ENCODE measurements around the genes ANP32E and TARS2.

DNA sequence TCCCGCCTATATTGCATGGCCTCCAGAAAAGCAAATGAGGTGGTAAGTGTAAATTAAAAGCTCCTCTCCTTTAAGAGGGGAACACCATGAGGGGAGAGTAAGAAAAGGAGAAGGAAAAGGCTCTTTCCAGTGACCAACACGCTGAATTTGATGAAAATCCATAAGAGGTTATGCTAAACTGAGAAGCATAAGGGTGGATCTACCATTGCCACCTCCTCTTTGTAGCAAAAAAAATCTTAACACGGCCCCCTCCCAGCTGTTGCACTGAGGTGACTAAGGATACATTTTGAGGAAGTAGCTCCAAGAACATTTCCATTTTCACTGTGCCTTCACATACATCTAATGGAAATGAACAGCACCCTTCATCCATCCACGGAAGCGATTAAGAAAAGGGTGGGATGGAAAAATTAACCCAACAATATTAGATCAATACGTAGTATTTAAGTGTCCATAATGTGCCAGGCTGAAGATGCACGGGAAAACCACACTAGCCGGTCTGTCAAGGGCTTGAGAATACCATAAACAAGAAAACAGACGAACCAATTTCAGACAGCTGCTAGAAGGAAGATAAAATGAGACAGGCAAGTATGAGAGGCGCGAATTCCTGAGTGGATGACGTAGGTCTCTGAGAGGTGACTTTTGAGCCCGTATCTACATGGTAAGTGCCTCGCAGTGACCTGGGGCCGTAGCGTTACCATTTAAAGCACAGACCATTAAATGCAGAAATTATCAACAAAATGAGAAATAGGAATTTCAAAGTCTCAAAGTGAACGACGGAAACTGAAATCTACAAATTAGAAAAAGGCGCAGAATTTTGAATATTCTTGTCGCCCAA, 1.4 kb downstream of the H2BC21 start:
- PRO-cap, 6 experiments = peak in 3 of 6 experiments; most common plus-strand start position 661 of the sequence (in 1); most common minus-strand start position 381 of the sequence (in 1)
- RAMPAGE, long total RNA, 2 experiments = no peak in any of the 2 experiments
- RRBS = no CpG with 5 or more reads among the region's 20 CpGs

GRCh38 chr1:149944280-149945619, 8.1 kb upstream of the MTMR11 start:
- PRO-cap, 6 experiments = no peak in any of the 6 experiments
- RAMPAGE, long total RNA, 2 experiments = no peak in any of the 2 experiments
- RRBS = 69% methylated on average over 2 of the region's 20 CpGs

GRCh38 chr1:150020707-150021191, 10.2 kb upstream of the OTUD7B start:
- PRO-cap, 6 experiments = no peak in any of the 6 experiments
- RAMPAGE, long total RNA, 2 experiments = no peak in any of the 2 experiments
- RRBS = no CpG with 5 or more reads among the region's 3 CpGs

- PRO-cap, 6 experiments = no peak in any of the 6 experiments
- RAMPAGE, long total RNA, 2 experiments = no peak in any of the 2 experiments
- RRBS = no CpG with 5 or more reads among the region's 2 CpGs
Measured at GRCh38 chr1:150066569-150066854, 1.1 kb upstream of the VPS45 start.

- PRO-cap, 6 experiments = no peak in any of the 6 experiments
- RAMPAGE, long total RNA, 2 experiments = no peak in any of the 2 experiments
- RRBS = no CpG with 5 or more reads among the region's 3 CpGs
Measured at GRCh38 chr1:150109508-150109974, 40.2 kb upstream of the PLEKHO1 start.

DNA sequence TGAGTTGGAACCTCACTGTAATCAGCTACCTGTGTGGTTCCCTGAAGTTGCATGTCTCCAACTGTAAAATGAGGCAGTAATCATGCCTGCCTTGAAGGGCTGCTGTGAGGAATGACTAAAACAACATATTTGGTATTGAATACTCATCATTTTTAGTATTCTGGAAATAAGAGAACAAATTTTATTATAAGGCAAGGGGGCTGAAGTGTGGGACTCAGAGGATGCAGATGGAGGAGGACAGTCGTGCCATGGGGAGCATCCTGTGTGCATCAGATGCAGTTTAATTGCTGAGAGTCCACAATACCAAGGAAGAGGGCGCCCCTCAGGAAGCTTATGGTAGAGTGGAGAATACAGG, 8.2 kb downstream of the PLEKHO1 start:
- PRO-cap, 6 experiments = no peak in any of the 6 experiments
- RAMPAGE, long total RNA, 2 experiments = no peak in any of the 2 experiments
- RRBS = no CpG with 5 or more reads among the region's 2 CpGs

DNA sequence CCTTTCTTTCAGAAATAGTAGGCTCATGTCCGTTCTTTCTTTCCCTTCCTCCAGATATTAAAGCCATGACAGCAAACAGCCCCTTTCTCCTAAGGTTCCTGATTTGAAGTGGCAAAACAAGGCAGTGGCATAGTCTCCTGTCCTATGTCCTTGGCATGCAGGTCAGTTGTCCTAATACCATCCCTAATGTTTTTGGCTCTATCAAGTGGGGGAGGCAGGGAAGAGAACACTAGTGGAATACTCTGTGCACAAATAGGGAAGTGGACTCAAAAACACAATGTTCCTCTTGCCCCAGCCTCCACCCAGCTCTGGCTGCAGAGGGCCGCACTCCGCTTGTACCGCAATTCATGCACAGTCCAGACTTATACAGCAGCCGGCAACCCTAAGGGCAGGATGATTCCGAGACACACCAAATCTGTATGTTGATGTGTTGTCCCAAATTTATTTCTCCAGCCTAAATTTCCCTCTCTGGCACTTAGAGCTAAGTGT, 14.5 kb downstream of the PLEKHO1 start:
- PRO-cap, 6 experiments = no peak in any of the 6 experiments
- RAMPAGE, long total RNA, 2 experiments = no peak in any of the 2 experiments
- RRBS = no CpG with 5 or more reads among the region's 6 CpGs

DNA sequence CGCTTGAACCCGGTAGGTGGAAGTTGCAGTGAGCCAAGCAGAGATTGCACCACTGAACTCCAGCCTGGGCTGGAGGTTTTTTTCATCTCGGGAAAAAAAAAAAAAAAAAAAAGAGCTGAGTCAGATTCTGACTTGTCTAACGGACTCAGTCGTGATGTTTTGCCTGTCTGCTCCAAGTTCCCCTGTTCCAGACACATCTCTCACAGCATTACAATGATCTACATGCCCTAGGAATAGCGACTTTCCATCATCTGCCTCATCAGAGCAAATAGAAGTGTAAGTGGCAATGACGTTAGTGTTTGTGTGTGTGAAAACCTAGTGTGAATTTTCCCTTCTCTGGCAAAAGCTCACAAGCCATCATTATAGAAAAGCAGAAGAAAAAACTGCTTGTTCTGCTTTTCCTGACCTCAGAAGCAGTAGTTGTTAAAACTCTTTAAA, 37.1 kb downstream of the PLEKHO1 start:
- PRO-cap, 6 experiments = no peak in any of the 6 experiments
- RAMPAGE, long total RNA, 2 experiments = no peak in any of the 2 experiments
- RRBS = no CpG with 5 or more reads among the region's 7 CpGs

- PRO-cap, 6 experiments = no peak in any of the 6 experiments
- RAMPAGE, long total RNA, 2 experiments = start-site peak on the minus strand in 1 of 2 experiments, at chr1:150231820-150231857 at its widest, 17 reads per replicate
- RRBS = no CpG with 5 or more reads among the region's 5 CpGs
Measured at GRCh38 chr1:150231690-150231923, 4.3 kb downstream of the ANP32E start.

- PRO-cap, 6 experiments = peak in 6 of 6 experiments; most common plus-strand start chr1:150236291 (in 1); most common minus-strand start chr1:150236112 (in 6)
- RAMPAGE, long total RNA, 2 experiments = start-site peak on the minus strand in 2 of 2 experiments, at chr1:150235970-150236167 at its widest, 21 to 77 reads per replicate
- RRBS = 0% methylated on average over 2 of the region's 42 CpGs
Measured at GRCh38 chr1:150235584-150236866, at the start of gene ANP32E. ANP32E (minus strand) TSS chr1:150236112.

DNA sequence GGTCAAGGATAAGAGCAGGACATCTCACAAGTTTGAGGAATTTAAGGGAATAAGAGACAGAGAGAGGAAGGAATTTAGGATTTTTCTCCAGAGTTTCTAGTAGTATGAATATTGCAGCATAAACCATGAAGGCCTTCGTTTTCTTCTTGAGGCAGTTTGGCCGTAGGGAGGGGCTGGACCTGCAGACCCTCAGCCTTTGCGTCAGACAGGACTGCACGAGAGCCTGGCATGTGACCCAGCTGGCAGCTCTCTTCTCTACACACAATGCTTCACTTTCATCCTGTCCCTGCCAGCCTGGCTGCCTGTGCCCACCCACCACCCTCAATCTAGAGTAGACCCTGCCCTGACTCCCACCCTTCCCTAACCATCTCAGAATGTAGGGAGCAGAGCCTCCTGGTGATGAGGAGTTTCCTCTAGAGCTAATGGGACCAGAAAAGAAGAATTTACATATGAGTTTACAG, 1.6 kb downstream of the CA14 start:
- PRO-cap, 6 experiments = peak in 2 of 6 experiments; most common plus-strand start position 278 of the sequence (in 2)
- RAMPAGE, long total RNA, 2 experiments = no peak in any of the 2 experiments
- RRBS = no CpG with 5 or more reads among the region's 4 CpGs

- PRO-cap, 6 experiments = no peak in any of the 6 experiments
- RAMPAGE, long total RNA, 2 experiments = no peak in any of the 2 experiments
- RRBS = no CpG with 5 or more reads among the region's 11 CpGs
Measured at GRCh38 chr1:150301917-150302992, 8.6 kb downstream of the MRPS21 start.

GRCh38 chr1:150486822-150487773, at the start of gene TARS2:
TARS2 (plus strand) TSS chr1:150487419.
- PRO-cap, 6 experiments = peak in 6 of 6 experiments; most common plus-strand start chr1:150487411 (in 2); most common minus-strand start chr1:150487275 (in 3)
- RAMPAGE, long total RNA, 2 experiments = start-site peak on the plus strand in 2 of 2 experiments, at chr1:150487429-150487444 at its widest, 86 to 144 reads per replicate
- RRBS = 40% methylated on average over 1 of the region's 36 CpGs

DNA sequence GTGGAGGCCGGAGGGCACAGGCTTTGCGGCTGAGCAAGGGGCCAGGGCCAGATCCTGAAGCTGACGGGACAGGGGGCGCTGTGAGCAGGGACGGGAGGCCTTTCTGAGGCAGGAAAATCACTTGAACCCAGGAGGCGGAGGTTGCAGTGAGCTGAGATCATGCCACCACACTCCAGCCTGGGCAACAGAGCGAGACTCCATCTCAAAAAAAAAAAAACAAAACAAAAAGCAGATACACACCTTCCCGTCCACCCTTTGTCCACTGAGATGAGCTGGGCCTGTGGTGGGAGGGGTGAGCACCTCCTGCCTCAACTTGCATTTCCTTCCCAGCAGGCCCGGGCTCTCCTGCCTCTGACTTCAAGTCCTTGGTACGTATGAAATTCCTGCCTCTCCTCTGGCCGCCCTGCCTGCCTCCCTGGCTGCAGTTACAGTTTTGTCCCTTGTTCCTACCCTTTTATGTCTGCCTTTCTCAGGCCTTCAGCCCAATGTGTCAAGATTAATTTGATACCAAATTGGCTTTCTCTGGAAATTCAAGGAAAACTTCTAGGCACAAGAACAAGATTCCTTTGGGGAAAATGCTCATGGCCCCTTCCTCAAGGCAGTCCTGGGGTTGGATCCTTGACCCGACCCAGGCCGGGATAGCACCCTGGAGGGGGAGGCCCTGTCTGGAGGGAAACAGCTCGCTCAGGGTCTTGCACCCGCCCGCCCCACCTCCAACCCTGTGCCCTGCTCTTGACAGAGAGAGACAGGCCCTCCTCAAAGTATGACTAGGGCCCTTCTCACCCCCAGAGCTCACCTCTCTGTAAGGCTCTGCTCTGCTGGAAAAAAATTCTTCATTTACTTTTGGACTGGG, 11.2 kb upstream of the ADAMTSL4 start:
- PRO-cap, 6 experiments = no peak in any of the 6 experiments
- RAMPAGE, long total RNA, 2 experiments = no peak in any of the 2 experiments
- RRBS = no CpG with 5 or more reads among the region's 16 CpGs

- PRO-cap, 6 experiments = peak in 1 of 6 experiments; most common minus-strand start chr1:150556788 (in 1)
- RAMPAGE, long total RNA, 2 experiments = no peak in any of the 2 experiments
- RRBS = 14% methylated on average over 1 of the region's 36 CpGs
Measured at GRCh38 chr1:150556551-150557534, 7.6 kb downstream of the ADAMTSL4 start.

DNA sequence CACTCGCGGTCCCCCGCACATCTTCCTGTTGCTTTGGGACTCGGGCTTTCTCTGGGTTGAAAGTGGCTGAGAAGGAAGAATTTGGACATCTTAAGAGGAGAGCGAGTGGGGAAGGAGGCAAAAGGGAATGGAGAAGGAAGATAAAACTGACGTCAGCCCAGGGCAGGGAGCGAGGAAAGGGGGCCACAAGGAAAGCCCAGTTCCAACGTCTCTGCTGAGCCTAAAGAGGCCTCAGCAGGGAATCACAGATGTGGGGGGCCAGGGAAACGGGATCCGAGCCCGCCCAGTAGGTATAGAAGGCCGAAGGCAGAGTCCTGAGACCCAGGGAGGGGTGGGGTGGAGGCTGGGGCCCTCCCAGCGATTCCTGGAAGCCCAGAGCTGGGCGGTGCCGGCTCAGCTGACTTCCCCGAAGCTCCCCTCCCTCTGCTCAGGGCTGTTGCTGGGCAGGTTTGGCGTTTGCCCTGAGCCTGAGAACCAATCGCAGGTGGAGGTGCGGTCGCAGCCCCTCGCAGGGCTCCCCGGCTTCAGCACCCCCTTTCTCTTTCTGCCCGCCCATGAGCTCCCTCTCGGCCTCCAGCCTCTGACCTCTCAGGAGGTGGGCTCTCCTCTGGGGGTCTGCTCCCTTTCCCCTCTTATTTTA, 12.7 kb downstream of the ADAMTSL4 start:
- PRO-cap, 6 experiments = peak in 6 of 6 experiments; most common plus-strand start position 471 of the sequence (in 2); most common minus-strand start position 316 of the sequence (in 6)
- RAMPAGE, long total RNA, 2 experiments = no peak in any of the 2 experiments
- RRBS = no CpG with 5 or more reads among the region's 24 CpGs

GRCh38 chr1:150563228-150564060, 14.2 kb downstream of the ADAMTSL4 start:
- PRO-cap, 6 experiments = peak in 1 of 6 experiments; most common plus-strand start chr1:150563921 (in 1)
- RAMPAGE, long total RNA, 2 experiments = no peak in any of the 2 experiments
- RRBS = no CpG with 5 or more reads among the region's 4 CpGs

- PRO-cap, 6 experiments = peak in 2 of 6 experiments; most common plus-strand start chr1:150564136 (in 1); most common minus-strand start chr1:150564114 (in 2)
- RAMPAGE, long total RNA, 2 experiments = no peak in any of the 2 experiments
- RRBS = no CpG with 5 or more reads among the region's 4 CpGs
Measured at GRCh38 chr1:150564061-150564671, 15.0 kb downstream of the ADAMTSL4 start.

DNA sequence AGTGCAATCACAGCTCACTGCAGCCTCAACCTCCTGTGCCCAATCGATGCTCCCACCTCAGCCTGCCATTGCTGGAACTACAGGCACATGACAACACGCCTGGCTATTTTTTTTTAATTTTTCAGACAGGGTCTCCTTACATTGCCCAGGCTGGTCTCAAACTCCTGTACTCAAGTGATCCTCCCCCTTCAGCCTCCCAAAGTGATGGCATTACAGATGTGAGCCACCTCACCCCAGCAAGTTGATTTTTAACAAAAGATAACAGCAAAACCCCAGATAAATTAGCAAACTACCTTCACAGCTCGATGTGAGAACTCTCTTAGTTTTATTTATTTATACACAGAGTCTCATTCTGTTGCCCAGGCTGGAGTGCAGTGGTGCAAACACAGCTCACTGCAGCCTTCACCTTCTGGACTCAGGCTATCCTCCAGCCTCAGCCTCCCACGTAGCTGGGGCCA, 15.3 kb downstream of the ENSA start:
- PRO-cap, 6 experiments = no peak in any of the 6 experiments
- RAMPAGE, long total RNA, 2 experiments = no peak in any of the 2 experiments
- RRBS = no CpG with 5 or more reads among the region's 4 CpGs

DNA sequence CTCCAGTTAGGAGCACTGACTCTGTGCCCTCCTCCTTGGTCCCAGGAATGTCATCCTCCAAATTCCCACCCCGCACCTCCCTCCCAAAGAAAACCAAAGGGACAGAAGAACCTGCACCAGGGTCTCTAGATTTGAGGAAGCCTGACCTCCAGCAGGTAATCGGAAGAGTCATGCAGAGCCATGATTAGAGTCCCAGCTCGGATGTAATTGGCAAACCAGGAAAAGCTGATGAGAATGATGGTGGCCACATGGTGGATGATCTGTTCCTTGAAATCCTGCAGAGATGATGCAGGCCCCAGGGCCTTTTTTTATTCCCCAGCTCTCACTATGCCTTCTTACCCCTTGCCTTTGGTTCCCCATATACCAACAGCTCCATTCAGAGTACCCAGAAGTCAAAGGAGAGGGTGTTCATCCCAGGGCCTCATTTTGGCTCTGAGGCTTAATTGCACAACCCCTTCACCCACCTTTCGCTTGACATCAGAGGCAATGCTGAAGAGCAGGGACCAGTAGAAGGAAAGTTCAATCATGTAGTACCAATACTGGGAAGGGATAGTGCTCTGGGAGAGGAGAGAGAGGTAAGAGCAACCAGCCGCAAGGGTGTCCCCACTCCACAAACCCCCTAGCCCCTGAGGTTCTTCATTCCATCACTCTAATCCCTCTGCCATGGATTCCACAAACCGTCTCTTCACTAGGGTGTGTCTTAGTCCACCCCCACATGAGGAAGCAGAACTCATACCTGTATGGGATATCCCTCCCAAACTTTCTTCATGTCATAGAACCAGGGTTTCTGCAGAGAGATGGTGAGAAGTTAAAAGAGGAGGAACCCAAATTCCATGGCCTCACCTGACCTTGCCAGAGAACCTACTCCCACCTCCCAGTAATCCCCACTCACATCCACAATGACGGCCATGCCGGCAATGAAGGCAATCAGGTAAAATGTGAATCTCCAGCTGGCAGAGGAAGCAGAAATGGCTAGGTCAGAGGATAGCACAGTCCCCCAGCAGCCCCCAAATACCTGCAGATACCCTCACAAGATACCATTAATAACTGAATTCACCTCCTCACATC, 7.4 kb downstream of the CERS2 start:
- PRO-cap, 6 experiments = no peak in any of the 6 experiments
- RAMPAGE, long total RNA, 2 experiments = no peak in any of the 2 experiments
- RRBS = no CpG with 5 or more reads among the region's 8 CpGs

All from heart left ventricle (tissue), 7 donors.